Right cardiac atrium (tissue), 1 donor: ENCODE data around the genes NR6A1, OLFML2A and WDR38.

DNA sequence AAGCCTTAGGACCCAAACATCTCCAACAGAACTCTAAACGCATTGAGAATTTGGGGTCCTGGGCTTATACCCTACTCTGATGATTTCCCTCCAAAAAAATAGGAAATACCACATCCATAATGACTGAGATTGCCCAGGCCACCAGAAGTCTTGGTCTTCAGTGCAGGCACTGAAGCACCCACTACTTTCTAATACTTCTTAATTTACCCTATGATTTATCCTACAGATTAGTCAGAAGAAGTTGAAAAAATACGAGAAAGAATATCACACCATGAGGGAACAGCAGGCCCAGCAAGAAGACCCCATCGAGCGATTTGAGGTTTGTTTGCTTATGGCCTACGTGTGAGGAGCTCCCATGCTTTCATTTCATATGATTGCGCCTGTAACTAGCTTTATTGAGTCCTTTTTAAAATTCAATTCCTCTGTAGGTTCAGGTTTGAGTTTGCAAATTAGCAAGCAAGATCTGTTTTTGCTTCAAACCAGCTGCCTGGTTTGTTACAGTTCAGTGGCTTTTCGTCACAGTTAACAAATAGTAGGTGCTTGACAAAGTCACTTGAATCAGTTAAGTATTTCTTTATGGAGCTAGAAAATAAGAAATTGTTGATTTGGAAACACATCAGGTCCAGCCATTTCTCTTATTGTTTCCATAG lies 56.2 kb downstream of the GPR21 start:
- PRO-cap, result no peak

GRCh38 chr9:123098404-123098996 lies 65.0 kb downstream of the GPR21 start:
- PRO-cap, result no peak

DNA sequence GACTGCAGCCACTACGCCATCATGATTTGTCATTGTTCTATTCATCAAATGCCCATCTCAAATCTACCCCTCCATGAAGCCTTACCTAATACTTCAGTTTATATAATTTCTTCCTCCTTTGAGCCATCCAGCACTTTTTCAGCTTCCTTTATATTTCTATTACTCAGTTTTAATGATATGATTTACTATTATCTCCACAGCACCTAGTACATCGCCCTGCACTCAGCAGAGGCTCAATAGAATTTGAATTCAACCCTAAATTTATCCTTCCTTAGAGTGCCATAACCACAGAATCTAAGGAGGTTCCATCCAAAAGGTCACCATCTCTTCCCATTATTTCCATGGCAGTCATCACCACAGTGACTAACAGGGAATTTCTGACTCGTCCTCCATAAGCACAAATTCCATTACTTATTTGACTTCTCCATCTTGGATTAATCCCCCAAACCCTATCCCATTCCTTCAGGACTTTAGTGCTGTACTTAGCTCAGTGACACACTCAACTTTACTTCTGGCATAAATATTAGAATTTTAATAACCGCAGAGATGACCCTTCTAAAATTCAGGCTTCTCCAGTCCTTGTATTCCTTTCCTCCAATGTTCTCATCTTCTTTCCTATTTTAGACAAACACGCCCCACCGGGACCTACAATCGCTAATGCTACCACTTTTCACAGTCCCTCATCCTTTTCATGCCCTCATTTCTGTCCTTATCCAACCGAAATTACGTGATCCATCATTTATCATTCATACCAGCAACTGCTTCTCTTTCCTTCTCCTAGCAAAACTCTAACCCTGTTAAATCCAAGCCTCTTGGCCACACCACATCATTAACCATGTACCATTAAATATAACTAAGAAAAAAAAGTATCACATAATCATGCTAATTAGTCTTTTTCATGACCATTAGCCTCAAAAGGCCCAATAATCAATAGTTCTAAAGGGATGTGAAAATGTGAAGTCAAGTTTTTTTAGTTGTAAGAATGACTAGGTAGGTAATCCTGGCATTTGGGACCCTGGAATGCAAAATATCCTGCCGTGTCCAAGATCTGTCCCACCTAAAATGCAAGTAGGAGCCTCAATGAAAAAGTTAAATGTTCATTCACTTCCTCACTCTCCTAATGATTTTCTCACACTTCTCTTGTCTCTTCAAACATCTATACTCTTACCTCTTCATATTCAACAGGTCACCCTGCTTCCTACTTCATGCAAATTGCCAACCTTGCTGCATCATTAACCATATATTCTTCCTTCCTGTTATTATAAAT lies 74.9 kb downstream of the STRBP start:
- PRO-cap, result no peak

- PRO-cap, result no peak
These were observed 29.9 kb downstream of the STRBP start for GRCh38 chr9:123238332-123239021.

- PRO-cap, result no peak
These were observed 20.4 kb upstream of the CRB2 start for GRCh38 chr9:123335652-123335903.

- PRO-cap, result no peak
These were observed 19.8 kb downstream of the CRB2 start for GRCh38 chr9:123375659-123376390.

DNA sequence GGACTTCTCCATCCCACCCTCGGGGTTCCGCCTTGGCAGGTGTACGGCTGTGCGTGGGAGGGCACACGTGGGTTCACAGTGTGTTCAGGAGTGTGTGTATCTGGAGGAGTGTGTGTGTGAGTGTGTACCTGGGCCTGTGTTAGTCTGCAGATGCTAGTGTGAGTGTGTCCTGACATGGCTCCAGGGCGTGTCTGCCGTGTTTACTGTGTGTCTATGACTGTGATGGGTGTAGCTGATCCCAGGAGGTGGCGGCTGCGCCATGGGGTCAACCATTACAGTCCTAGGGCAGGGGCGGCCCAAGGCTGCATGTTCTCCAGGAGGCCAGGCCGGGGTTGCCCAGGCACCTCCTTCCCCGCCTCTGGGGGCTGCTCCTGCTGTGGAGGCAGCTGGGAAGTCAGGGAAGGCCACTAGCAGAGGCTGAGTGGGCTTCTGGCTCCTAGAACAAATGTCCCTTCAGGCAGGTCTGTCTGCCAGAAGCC lies 21.3 kb downstream of the CRB2 start:
- PRO-cap, result no peak

- PRO-cap, result no peak
These were observed 139.3 kb downstream of the CRB2 start for GRCh38 chr9:123495069-123495843.

DNA sequence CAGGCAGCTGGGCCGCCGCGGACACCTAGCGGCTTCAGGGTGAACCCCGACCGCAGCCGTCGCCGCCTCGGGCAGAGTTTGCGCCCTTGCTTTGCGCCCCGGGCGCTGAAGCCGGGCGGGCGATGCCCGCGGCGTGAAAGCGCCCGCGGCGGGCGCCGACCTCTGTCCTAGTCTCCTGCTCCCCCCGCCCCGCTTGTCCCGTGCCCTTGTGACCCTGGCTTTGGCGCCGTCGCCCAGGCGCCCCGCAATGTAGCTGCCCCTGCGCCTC lies 254 bp downstream of the LHX2 start:
- PRO-cap, result no peak

- PRO-cap, result no peak
These were observed 60.4 kb upstream of the NEK6 start for GRCh38 chr9:124197134-124198058.

DNA sequence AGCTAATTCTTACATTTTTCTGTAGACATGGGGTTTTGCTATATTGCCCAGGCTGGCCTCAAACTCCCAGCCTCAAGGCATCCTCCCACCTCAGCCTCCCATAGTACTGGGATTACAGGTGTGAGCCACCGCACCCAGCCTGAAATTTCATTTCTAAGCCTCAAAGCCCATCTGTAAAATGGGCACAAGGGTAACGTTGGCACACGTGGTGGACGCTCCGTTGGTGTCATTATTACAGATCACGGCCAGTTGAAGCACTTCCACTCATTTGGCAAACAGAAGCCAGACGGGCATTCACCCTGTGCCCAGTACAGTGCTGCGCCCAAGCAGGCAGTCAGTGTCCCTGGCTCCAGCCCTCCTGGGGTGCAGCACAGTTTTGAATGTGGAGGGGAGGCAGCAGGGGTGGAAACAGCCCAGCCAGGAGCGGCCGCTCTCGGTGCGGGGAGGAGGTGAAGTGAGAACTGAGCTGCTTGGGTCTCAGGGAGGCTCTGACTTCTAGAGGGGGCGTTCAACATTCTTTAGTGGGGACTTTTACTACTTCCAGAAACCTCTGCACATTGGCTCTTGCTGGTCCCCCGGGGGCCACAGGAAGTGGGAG lies 798 bp upstream of the NEK6 start:
- PRO-cap, result no peak

- PRO-cap, result no peak
These were observed 27.1 kb downstream of the ADGRD2 start for GRCh38 chr9:124477309-124477755.

GRCh38 chr9:124556792-124557050 lies 49.5 kb upstream of the NR5A1 start:
- PRO-cap, result no peak

DNA sequence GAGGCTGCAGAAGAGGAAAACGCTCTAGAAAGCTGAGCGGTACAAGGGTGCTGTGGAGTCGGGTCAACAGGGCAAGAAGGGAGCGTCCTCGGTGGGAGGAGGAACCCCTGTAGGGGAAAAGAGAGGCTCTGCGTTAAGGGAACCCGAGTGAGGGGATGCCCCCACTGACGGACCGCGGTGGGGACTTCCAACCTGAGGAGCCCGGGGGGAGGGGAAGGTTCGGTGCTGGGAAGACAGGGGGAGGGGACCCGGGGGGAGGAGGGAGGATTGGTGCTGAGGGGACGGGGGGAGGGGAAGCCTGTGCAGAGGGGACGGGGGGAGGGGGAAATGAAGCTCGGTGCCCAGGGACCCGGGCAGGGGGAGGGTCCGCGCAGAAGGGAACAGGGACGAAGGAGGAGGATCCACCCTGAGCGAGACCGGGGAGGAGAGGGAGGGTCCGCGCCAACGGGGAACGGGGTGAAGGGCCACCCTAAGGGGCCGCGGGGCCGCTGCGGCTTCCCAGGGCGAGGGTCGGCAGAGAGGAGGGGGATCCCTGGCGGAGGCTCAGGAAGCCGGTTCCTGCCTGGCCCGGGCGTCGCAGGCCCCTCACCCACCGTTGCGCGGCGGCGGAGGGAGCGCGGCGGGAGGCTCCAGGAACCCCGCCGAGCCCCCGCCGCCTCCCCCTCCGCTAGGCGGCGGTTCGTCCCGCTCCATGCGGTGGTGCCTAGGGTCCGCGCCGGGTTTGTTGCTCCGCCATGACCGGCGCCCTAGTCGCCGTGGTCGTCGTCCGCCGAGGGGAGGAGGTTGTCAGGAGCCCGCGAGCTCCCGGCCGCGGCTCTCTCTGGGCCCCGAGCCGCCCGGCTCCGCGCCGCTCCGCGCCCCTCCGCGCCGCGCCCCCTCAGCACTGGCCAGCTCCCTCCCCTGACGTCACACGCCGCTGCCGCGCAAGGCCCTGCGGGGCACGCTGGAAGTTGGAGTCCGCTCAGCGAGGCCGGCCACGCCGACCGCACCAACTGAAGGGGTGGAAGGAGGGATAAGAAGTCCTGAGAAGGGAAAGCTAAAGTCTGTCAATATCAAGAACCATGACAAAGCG lies at the start of gene NR6A1:
Gene NR6A1 (minus strand): TSS at position 885 of the 1,072 bp plus-strand sequence.
- PRO-cap, result unidirectional peak, minus-strand start at position 885 of the sequence

- PRO-cap, result bidirectional peak, plus-strand start at chr9:124777160, minus-strand start at chr9:124777036
These were observed at the start of gene OLFML2A for GRCh38 chr9:124776825-124777612. Gene OLFML2A, plus strand, starts transcription at chr9:124777133.

- PRO-cap, result no peak
These were observed at the start of gene WDR38 for GRCh38 chr9:124853008-124854014. Gene WDR38, plus strand, starts transcription at chr9:124853460.

DNA sequence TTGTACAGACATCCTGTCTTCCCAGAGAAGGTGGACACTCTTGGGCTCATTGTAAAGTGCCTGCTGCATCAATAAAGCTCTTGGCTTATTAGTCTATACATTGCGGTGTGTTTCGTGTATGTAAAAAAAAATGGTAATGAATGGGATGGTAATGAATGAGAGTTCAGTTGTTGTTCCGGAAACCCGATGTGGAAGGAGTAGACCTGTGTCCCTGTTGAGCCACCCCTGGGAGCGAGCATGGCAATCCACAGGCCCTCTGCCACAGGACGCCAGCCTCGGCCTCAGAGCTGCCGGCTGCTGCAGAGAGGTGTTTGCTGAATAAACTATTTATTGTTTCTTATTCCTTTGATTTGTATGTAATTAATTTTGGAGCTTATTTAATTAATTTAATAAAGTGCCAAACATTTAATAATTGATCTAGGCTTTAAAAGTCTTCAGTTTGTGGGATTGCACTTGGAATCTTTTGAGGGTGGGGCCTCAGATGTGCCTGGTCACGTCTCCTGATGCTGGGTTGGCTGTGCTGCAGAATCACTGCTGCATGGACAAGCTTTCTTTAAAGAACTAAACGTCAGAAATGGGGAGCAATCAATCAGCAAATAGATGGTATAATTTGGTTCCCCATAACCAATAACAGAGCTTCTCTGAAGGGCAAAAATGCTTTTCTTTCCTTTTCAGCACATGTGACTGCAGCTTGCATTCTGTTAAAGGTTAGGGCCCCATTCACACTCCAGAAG lies 15.6 kb downstream of the ARPC5L start:
- PRO-cap, result no peak

GRCh38 chr9:125151493-125152386 lies 8.4 kb upstream of the SCAI start:
- PRO-cap, result no peak

DNA sequence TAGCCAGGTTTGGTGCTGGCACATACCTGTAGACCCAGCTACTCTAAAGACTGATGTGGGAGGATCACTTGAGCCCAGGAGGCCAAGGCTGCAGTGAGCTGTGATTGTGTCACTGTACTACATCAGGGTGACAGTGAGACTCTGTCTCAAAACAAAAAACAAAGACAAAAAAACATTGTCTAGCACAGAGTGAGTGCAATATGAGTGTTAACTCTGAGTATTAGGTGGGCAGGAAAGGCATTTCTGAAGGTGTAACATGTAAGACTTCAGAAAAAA lies 3.6 kb upstream of the PPP6C start:
- PRO-cap, result no peak

DNA sequence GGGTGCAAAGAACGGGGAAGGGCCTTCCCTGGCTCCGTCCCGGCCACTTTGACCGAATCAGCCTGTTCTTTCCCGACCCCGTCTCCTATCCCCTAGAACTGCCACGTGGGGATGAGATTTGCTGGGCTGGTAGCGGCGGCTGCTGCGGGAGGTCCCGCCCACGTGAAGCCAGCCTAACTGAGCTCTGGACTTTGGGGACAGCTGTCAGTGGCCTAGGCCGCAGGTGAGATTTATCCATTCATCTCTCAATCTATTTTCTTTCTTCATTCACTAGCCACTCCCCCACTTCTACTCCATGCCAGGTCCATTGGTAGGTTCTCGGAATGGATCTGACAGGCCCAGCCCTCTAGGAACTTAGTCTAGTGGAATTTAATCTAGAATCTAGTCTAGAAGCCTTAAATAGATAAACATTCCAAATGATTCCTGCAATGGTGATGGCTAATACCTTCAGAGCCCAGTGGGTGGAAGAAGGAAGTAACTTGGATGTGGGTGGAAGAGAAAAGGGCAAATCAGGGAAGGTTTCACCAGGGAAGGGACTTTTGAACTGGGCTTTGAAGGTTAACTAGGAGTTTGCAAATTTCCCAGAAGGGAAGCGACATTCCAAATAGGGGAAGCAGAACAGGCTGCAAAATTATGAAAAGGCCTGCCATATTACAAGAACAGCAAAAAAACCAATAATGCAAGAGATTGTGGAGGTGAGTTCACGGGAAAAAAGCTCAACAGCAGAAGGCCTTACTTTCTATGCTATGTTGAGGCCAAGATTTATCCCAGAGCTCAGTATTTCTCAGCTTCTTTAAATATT lies 543 bp downstream of the RABEPK start:
- PRO-cap, result unidirectional peak, minus-strand start at position 59 of the sequence